Measurements from ENCODE around the gene ZFAND2A.

DNA sequence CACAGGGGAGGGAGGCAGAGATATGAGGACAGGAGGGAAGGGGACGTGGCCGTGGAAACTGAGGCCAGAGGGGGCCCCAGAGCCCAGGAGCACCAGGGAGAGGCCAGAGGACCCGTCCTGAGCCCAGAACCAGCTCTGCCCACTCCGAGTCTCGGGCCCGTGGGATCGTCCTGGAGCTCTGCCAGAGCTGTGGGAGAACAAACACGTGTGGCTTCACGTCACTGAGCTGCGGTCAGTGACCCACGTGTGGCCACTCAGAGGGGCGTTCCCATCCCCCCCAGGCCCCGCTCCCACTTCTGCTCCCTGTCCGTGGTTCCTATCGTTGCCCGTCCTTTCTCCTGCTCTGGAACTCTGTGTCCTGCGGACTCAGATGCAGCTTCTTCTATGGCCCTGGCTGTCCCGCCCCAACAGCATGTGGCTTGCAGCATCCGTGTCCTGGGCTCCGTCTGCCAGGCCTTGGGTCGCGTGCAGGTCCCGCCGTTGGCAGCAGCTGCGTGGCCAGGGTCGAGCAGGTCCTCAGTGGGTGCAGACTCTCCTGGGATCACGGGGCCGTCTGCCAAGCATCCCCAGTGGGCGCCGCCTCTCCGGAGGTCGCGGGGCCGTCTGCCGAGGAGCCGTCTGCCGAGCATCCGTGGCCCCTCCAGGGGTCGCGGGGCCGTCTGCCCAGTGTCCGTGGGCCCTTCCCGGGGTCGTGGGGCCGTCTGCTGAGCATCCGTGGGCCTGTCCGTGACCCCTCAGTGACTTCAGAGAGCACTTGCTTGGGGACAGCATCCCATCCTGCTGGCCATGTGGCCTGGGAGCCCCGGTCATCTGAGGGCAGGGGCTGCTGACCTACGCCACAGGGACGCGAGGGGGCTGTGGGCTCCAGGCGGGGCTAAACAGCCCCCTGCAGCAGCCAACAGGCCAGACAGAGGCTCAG, 31.2 kb downstream of the GET4 start:
- RRBS = 70% methylated on average over 10 of the region's 52 CpGs

GRCh38 chr7:946545-947148, 7.8 kb downstream of the ADAP1 start:
- RRBS = no CpG with 5 or more reads among the region's 22 CpGs

DNA sequence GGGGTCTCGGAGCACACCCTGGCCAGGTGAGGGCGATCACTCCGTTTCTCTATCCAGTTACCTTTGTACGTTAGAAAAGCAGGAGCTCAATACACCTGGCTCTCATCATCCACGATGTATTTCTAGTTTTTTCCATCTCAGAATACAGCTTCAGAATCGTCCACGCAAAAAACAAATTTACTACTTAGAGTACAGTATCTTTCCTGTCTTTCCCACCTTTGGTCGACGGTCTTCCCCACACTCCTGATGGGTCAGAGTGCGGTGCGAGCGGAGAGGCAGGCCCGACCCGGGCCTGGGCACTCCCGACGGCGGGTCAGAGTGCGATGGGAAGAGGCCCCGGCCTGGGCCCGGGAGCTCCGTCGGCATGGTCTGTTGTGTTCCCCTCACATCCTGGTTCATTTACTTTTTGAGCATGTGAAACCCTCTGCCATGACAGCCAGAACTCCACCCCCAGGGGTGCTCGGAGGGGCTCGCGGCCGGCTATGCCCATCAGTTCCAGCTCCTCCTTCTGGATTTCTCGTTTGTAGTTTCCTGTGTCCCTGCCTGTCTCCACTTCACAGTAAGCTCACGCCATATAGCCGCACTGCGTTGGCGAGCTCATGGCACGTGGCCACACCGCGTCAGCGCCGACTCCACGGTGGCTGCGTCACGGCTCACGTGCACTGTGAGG, 7.9 kb downstream of the COX19 start:
- RRBS = 93% methylated on average over 6 of the region's 40 CpGs

GRCh38 chr7:1029645-1030247, 14.6 kb upstream of the GPR146 start:
- RRBS = no CpG with 5 or more reads among the region's 23 CpGs

GRCh38 chr7:1048767-1049623, 4.6 kb downstream of the GPR146 start:
- RRBS = no CpG with 5 or more reads among the region's 24 CpGs

- RRBS = no CpG with 5 or more reads among the region's 43 CpGs
Measured at GRCh38 chr7:1053906-1054846, 9.8 kb downstream of the GPR146 start.

- RRBS = no CpG with 5 or more reads among the region's 10 CpGs
Measured at GRCh38 chr7:1085237-1085616, 2.7 kb upstream of the GPER1 start.

DNA sequence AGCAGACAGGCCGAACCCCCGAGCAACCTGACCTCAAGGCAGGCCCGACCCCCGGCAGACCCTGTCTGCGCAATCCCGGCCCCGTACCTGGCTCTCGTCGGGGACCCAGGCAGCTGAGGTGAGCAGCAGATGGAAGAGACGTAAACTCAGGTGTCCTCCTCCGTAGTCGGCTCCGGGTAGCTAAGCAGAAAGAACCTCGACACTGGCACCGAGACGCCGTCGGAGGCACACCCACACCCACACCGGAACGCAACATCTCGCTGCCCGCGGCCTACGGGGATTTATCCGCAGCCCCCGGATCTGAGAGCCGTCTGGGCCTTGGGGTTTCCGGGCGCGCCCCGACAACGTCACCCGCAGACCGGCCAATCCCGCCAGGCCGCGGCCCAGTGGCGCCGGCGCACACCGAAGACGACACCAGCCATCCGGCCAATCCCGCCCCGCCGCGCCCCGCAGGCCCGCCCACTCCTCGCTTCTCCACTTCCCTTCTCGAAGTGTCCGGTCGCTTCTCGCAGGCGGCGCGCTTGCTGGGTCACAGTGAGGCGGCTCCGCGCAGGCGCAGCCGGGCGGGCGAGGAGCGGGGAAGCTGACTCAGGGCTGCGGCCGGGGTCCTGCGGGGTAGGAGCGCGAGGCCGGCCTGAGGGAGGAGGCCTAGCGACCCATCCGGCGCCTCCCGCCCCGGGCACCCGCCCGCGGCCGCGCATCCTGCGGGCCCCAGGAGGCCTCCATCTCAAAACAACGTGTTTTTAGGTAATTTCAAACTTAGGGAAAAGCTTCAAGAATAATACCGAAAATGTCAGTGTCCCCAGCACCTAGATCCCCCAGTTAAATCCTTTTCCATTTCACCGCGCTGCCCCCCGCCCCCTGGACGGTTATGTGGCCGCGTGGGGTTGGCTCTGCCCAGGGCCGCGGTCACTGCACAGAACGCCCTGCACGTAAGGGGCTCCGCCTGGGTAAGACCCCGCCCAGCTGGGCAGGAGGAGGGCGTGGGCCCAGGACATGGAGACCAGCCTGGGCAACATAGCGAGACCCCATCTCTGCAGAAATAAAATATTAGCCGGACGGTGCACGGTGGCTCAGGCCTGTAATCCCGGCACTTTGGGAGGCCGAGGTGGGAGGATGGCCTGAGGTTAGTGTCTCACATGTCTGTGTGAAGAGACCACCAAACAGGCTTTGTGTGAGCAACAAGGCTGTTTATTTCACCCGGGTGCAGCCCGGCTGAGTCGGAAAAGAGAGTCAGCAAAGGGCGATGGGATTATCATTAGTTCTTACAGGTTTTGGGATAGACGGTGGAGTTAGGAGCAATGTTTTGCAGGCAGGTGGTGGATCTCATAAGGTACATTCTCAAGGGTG, at the start of gene ZFAND2A:
ZFAND2A (minus strand) TSS at position 320 of the 1,350 bp plus-strand sequence.
- RRBS = 2% methylated on average over 49 of the region's 108 CpGs

- RRBS = 4% methylated on average over 24 of the region's 39 CpGs
Measured at GRCh38 chr7:1237394-1237710, 4.7 kb downstream of the UNCX start.

DNA sequence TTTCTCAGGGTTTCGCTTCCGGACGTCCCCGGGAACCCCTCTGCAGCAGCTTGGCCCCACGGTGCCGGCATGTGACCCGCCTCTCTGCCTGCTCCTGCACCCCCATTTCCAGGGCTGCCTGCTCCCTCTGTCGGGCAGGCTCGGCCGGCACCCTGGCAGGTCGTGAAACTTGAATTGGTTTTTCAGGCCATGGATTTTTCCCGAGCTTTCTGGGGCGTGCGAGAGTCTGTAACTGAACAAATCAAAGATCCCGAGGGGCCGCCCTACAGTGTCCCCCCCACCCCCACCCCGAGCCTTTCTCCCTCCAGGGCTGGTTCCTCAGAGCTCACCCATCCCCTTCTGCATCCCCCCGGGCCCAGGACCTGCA, 58.1 kb downstream of the UNCX start:
- RRBS = 6% methylated on average over 10 of the region's 18 CpGs

- RRBS = no CpG with 5 or more reads among the region's 30 CpGs
Measured at GRCh38 chr7:1440364-1441453, 18.6 kb downstream of the MICALL2 start.

DNA sequence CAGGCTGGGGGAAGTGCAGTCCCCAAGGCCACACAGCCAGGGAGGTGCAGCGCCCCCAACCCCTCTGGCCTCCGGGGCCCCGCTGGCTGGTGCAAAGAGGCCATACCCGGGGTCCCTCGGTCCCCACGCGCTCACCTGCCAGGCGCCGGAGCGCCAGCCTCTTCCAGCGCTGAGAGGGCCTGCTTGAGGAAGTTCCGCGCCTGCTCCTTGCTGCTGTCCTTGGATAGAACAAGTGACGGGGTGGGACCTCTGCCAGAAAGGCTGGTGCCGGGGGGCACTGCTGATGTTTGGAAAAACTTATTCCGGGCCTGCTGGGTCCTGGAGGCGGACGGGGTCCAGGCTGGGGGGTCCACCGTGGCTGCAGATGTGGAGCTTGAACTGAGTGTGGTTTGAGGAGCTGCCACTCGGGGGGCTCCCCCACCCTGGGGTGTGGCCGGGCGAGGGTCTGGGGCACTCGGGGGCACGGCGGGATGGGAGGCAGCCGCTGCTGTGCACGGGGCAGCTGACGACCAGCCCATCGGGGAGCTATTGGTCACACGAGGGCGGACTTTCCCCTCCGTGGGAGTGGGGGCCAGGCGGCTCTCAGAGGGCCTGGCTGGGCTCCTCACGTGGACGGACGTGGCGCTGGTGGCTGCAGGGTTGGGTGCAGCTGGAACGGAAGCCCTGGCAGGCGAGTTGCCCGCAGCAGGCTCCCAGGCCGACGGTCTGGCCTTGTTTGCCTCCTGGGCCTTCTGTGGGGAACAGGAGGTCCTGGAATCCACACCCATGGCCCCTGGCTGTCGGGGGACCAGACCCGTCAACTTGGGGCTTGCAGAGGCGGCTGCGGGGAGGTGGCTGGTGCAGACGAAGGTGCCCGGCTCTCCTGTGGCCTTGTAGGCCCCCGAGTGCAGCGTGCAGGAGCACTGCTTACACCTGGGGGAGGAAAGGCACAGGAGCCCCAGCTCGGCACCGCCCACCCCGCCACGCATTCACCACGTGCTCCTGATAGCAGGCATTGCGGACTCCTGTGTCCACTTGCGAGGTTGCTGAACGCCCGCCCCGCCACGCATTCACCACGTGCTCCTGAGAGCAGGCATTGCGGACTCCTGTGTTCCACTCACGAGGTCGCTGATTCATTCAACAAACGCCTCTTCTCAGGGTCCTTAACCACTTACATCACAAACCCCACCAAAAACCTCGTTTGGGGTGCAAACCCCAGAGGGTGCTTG, 14.3 kb downstream of the MICALL2 start:
- RRBS = 77% methylated on average over 6 of the region's 67 CpGs

- RRBS = 50% methylated on average over 1 of the region's 20 CpGs
Measured at GRCh38 chr7:1453812-1454407, 5.4 kb downstream of the MICALL2 start.

- RRBS = 7% methylated on average over 3 of the region's 11 CpGs
Measured at GRCh38 chr7:1466646-1467094, 7.4 kb upstream of the MICALL2 start.

DNA sequence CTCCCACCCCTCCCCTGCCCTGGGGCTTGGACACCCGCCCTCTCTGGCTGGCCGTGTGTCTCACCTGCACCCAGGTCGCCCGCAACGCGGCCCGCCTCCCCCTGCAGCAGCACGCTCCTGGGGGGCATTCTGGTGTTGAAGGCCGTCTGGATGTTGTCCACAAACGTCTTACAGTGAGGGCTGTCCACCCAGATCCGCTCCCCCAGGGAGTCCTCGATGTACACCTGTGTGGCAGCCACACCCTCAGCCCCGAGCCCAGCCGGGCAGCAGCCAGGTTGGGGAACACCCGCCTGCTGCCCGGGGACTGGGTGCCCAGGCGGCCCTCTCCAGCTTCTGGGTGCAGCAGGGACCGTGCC, 4.8 kb downstream of the INTS1 start:
- RRBS = no CpG with 5 or more reads among the region's 18 CpGs

DNA sequence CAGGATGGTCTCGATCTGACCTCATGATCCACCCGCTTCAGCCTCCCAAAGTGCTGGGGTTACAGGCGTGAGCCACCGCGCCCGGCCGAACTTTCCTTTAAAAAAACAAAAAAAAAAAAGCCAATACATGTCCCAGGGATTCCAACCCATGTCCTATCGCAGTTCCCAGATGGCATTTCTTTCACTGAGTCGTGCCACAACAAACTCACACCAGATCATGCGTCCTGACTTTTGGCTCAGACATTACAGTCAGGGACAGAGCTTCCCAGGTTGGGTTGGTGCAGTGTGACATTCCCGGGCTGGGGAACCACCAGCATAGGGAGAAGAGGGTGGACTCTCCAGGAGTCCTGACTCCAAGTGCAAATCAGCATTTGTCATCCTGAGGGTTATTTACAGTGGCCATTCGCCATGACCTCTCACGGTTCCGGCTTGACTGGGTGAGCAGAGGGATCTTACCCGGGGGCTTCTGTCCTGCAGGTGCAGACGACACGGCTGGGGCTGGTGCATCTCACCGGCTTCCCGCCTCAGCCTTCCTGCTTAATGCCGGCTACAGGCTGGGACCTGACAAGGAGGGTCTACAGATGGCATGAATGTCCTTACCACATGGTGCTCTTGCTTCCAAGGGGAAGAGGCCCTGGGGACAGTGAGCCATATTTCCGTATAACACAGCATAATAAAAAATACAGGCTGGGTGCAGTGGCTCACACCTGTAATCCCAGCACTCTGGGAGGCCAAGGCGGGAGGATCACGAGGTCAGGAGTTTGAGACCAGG, 12.4 kb upstream of the INTS1 start:
- RRBS = 62% methylated on average over 4 of the region's 23 CpGs

DNA sequence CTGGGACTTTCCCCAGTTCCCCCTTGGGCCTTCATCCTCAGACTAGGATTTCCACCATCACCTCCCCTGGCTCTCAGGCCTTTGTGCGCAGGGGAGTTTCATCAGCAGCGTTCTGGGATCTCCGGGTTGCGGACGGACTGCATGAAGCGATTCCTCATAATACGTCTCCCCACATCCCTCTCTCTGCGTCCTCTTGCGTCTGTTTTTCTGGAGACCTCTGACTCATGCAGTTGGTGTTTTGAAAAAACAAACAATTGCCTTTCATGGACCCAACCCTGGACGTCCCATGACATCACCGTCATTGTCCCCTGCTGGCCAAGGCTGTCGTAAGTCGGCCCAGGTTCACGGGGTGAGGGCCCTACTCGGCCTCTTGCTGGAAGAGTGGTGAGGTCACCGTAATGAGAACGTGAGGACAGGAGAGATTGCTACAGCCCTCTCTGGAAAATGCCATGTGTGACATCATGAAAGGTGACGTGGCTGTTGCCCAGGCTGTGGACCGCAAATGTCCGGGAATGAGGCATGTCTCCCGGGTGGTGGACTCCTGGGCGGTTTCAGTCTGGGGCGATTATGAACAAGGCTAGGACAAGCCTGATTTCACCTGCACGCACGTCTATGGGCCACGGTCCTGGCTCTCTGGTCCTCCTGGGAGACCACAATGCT, 9.9 kb upstream of the MAFK start:
- RRBS = no CpG with 5 or more reads among the region's 26 CpGs

GRCh38 chr7:1547566-1548385, 8.2 kb downstream of the TMEM184A start:
- RRBS = 82% methylated on average over 14 of the region's 47 CpGs

GRCh38 chr7:1741917-1742461, 71.9 kb downstream of the ELFN1 start:
- RRBS = 95% methylated on average over 4 of the region's 23 CpGs

DNA sequence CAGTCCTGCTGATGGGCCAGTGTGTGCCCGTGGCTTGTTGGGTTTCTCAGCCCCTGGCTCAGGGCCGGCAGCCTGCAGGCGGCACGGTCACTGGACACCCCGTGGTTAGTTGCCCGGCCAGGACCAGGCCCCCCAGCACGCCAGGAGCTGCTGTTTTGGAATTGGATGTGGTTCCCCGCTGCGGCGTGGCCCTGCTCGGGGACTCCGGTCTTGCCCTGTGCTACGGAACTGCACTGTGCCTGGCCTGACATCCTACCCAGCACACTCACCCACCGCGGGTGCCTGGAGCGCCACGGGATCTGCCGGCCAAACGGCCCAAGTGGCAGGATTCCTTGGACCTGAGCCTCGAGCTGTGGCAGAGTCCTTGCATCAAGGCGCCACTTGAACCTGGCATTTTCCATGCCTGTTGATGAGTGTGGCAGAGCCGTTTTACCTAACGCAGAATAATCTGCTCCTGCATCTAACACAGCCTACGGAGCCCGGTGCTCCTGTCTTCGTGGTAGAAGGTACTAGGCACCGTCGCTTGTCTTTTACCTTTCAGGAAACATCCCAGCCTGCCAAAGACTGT, 89.1 kb downstream of the ELFN1 start:
- RRBS = 70% methylated on average over 12 of the region's 28 CpGs

Measured in AG04449 (cell line).